Measurements from ENCODE around the gene CPED1.

DNA sequence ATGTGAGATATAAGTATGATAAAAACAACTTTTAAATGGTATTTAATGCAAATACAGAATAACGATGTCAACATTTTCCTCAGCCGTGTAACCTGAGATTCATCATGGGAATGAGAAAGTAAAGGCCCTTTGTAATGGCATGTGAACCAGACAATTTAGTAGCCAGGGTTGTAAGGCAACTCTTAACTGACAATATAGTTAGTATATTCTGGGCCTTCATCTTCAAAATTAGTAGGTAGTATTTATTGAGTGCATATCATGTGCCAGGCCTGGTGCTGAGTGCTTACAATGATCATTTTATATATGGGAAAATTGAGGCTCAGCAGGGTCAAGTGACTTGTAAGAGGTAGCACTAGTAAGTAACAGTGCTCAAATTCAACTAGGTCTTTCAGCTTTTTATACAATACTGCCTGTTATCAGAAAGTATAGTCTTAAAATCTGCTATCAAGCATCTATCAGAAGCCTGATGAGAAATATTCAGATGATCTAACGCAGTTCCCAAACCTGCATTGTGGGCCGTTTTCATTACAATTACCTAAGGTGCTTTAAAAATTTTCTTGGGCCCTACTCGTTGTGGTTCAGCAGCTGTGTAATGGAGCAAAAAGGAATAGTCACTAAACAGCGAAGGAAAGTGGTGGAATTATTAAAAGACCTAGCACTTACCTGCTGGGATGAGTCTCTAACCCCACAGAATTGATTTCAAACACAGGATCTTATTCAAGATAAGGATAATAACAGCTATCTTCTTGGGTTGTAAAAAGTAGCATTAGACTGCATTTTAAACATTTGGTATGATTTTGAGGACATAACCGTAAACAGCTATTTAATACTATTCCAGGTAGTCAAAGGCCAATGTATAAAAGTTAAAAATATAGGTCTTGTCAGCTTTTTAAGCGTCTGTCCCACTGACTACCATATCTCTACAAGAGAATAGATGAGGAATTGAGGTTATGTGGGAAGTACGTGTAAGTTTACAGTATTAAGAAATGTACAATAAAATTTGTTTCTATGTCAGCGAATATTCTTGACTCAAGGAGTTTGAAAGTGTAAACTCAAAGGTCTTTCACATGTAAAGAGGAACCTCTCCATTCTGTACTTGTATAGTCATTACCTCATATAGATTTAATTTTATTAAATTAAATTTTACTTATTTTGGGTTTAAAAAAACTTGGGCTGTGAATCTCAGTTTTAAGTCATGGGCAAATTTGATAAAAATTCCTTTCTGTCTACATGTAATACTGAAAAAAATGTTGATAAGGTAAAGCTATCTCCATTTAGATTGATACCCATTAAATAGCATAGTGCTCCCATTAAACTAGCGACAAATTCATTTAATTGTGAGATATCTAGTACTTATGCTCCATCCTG, 11.1 kb downstream of the LSM8 start:
- PRO-cap = no peak

GRCh38 chr7:119713352-119714184, 559.4 kb upstream of the KCND2 start:
- PRO-cap = no peak

- PRO-cap = no peak
These were observed 421 bp upstream of the CPED1 start for GRCh38 chr7:120988171-120988409.

- PRO-cap = no peak
These were observed at the start of gene CPED1 for GRCh38 chr7:120988553-120989487. Gene CPED1, plus strand, starts transcription at chr7:120988711.

- PRO-cap = no peak
These were observed 72.0 kb downstream of the CPED1 start for GRCh38 chr7:121060659-121060858.

- PRO-cap = no peak
These were observed 149.7 kb downstream of the CPED1 start for GRCh38 chr7:121137926-121138956.

GRCh38 chr7:121256154-121257482, 72.2 kb upstream of the WNT16 start:
- PRO-cap = no peak

- PRO-cap = no peak
These were observed 42.4 kb upstream of the FAM3C start for GRCh38 chr7:121438331-121439022.

- PRO-cap = no peak
These were observed 124.1 kb upstream of the FAM3C start for GRCh38 chr7:121519915-121520845.

DNA sequence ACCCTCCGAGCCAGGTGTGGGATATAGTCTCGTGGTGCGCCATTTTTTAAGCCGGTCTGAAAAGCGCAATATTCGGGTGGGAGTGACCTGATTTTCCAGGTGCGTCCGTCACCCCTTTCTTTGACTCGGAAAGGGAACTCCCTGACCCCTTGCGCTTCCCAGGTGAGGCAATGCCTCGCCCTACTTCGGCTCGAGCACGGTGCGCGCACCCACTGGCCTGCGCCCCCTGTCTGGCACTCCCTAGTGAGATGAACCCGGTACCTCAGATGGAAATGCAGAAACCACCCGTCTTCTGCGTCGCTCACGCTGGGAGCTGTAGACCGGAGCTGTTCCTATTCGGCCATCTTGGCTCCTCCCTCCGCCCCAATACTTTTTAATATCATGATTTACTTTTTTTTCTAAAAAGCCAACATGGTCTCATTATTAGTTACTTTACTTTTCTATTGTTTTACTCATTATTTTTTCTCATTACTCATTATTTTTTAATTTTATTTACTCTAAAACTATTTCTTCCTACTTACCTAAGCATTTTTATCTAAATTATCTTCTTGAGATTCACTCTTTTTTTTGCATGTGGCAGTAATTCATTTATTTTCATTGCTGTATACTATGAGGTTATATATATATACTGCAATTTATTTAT, 19.8 kb downstream of the FEZF1 start:
- PRO-cap = no peak

GRCh38 chr7:122305325-122306517, 1.2 kb upstream of the FEZF1 start:
- PRO-cap = no peak

DNA sequence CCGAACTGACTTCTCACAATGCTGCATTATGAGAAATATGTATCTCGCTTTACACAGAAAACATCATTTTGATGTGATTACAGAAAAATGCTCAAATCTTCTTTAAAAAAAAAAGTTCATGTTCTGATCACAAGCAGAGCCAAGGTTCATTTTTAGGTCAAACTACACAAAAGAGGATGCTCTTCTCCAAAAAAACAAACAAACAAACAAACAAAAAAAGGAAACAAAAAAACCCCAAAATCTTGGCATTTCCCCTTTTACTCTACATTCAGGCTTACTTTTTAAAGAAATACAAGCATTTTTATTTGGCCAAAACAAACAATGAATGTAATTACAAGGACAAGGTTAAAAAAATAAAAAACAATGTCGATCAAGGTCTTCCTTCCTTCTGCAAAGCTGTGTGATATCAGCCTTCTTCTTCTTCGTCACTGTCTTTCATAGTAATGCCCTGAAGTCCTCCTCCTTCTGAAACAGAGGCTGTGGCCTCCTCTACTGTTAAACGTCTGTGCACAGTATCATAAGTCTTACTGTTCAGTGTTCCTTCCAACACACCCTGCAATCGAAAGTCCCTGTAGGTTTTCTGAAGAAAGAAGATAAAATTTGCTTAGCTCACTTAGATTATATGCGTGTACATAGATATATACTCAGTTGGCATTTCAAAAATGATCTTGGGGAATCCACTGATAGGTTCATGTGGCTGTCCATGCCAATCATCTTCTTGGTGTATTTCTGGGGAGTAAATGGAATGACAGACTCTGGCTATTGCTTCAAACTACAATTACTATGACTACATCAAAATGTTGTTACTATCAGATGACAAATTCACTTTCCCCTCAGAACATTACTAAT, 15.4 kb upstream of the FEZF1 start:
- PRO-cap = no peak

GRCh38 chr7:123407854-123408186, 126.6 kb downstream of the IQUB start:
- PRO-cap = no peak

DNA sequence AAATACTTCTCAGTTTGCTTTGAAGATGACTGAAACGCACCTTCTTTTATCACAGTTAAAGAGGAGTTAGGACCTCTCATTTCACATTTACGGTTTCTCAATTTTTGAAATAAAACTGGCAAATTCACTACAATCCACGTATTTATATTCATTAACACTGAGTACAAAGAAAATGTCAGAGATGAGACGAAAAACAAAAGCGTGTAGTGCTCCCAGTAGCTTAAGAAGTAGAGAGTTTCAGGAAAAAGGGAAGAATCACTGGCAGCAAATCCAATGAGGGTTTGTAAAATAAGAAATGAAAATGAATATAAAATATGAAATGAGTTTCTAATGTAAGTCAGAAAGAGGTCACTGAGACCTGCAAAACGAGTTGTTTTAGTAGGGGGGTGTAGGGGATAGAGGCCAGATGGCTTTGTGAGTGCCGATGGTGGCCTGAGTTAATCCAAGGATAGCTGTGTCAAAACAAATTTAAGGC, 906 bp upstream of the ASB15 start:
- PRO-cap = no peak

GRCh38 chr7:123746996-123747587, 1.7 kb downstream of the WASL start:
- PRO-cap = no peak

- PRO-cap = no peak
These were observed 530 bp upstream of the TMEM229A start for GRCh38 chr7:124033196-124033997.

- PRO-cap = no peak
These were observed 584.9 kb downstream of the GRM8 start for GRCh38 chr7:126667806-126668358.

DNA sequence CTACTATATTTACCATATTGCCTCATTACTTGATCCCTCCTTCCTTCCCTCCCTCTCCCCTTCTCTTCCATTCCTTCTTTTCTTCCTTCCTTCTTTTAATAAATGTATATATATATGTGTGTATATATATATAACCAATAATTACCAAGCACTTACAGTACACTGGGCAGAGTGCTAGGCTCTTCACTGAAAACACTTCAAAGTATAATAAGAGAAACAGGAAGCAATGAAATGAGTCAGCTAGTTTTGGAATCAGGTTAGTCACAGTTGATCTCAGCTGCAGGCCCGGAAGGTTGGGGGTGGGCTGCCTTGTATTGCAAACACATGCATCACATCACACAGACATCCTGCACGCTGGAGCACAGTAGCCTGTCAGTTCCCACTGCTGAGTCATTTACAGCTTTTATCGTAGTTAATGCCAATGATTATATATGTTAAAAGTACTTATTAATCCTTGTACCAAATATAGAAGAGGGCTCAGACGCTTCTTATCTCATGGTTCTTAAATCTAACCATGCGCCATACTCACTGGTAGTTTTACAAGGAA, 551.7 kb downstream of the GRM8 start:
- PRO-cap = bidirectional peak, plus-strand start at position 345 of the sequence, minus-strand start at position 200 of the sequence

DNA sequence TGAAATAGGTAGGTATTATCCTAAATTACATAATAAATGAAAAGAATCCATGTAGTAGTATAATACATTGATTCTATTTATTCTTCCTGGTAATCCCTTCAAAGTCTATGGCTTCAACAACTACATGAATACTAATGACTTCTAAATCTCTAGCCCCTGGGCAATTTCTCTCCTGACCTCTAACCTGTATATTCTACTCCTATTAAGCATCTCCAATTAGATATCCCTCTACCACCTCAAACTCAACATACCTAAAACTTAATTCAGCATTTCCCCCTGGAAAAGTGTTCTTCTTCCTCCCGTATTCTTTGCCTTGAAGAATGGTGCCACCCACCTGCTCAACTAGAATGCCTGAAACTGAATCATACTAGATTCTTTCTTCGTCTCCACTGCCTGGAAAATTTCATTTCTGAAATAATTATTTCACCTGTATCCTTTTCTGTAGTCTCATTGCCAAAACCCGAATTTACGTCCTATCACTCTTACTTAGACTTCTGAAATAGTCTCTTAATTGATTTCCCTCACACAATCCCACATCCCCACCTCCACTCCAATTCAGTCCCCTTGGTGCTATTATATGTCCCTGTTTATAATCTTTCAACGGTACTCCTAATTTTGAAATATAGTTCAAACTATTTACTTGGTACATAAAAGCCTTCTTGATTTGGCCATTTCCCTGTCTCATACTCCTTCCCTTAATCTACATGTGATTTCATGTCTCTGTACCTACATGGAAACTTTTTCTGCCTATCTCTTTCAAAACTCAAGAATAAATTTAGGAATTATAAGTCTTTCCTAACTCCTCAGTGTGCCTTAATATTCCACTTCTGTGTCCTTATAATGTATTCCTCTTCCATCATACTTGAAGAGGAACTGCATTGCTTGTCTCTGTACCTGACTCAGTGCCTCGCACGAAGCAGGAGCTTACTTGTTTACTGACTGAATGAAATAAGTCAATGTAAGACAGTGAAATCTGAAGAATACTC, 34.3 kb downstream of the ZNF800 start:
- PRO-cap = no peak

- PRO-cap = no peak
These were observed 823 bp downstream of the SND1 start for GRCh38 chr7:127652826-127653207.